ENCODE results near the gene SLC12A9.

DNA sequence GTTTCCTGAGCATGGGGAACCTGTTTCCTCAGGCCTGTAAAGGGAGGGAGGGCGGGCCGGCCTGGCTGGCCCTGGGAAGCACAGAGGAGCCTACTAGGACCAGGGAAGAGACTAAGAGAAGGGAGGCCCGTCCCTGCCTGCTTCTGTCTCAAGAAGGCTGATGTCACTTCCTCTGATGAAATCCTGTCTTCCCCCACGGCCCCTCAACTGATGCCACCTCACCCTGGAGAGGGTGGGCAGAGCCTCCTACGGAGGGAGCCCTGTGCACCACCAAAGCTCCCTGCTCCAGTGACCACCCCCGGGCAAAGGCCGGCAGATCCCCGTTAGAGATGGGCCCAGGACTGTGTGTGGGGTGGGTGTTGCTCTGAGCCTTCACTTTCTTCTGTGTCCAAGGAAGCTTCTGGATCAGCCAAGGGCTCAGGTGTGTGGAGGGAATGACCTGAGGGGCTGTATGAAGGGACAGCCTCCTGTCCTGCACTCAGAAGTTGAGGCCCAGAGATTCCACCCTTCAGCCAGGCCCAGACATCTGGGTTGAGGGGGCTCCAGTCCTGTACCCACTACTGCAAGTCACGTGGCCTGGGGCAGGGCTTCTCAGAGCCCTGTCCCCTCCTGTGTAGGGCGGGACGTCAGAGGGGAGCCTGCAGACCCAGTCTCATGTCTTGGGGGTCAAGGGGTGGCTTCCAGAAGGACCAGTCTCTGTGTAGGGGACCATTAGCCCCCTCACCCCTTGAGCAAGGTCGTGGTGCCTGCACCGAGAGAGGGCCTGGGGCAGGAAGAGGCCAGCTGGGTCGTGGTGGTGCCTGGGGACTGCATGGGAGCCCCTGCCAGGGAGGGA lies 815 bp upstream of the PILRA start:
- PRO-cap, result no peak
- RAMPAGE, long total RNA, 3 experiments, result no peak in any of the 3 experiments

DNA sequence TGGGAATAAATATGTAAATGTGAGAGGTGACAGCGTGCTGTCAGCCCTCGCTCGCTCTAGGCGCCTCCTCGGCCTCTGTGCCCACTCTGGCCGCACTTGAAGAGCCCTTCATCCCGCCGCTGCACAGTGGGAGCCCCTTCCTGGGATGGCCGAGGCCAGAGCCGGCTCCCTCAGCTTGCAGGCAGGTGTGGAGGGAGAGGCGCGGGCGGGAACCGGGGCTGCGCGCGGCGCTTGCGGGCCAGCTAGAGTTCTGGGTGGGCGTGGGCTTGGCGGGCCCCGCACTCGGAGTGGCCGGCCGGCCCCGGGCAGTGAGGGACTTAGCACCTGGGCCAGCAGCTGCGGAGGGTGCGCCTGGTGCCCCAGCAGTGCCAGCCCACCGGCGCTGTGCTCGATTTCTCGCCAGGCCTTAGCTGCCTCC lies 8.3 kb downstream of the PILRA start:
- PRO-cap, result no peak
- RAMPAGE, long total RNA, 3 experiments, result no peak in any of the 3 experiments

- PRO-cap, result no peak
- RAMPAGE, long total RNA, 3 experiments, result no peak in any of the 3 experiments
Measured at GRCh38 chr7:100433884-100434347, 2.4 kb downstream of the PPP1R35 start.

GRCh38 chr7:100449079-100449815 lies 12.9 kb upstream of the PPP1R35 start:
- PRO-cap, result no peak
- RAMPAGE, long total RNA, 3 experiments, result no peak in any of the 3 experiments

- PRO-cap, result no peak
- RAMPAGE, long total RNA, 3 experiments, result no peak in any of the 3 experiments
Measured at GRCh38 chr7:100475222-100476017, 3.6 kb downstream of the TSC22D4 start.

DNA sequence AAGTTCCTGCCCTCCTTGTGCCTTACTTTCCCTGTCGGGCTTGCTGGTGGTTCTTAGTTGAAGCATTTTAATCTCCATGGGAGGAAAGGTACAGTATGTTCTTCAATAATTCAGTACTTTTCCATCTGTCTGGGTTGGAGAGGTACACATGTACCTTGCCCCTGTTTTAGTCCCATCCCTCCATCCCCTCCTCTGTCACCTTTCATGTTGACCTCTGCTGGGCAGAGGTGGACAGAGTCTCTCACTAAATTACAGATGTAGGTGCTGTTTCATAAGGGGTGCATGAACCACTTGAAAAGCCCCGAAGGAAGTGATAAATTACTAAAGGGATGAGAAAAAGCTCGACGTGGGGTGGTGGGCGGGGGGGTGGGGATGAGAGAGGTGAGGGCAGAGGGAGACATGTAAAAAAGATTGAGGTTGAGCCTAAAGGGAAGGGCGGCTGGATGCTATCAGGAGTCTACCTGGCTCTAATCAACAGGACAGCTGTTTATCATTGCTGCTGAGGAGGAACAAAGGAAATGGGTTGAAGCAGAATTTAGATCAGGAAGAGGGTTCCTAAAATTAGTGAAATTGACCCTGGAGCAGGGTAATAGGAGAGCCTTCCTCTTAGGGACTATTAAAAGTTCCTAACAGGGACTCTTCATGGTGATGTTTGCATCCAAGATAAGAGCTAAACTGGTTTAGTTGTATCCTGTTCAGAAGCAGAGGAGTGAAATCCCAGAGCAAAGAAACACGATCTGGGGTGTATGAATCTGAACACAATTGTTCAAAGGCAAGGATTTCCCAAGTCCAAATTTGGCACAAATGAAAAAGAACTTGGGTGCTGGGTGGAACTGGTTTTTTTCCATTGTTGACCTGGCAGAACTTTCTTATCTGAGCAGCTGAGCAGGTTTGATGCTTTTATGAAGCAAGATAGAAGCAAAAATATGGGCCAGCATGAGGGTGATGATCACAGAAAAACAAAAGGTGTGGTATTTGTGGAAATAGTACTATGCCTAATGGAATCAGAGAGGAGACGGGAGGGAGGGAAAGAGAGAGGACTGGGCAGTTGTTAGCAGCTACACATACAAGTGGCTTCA lies 5.7 kb downstream of the AGFG2 start:
- PRO-cap, result no peak
- RAMPAGE, long total RNA, 3 experiments, result no peak in any of the 3 experiments

DNA sequence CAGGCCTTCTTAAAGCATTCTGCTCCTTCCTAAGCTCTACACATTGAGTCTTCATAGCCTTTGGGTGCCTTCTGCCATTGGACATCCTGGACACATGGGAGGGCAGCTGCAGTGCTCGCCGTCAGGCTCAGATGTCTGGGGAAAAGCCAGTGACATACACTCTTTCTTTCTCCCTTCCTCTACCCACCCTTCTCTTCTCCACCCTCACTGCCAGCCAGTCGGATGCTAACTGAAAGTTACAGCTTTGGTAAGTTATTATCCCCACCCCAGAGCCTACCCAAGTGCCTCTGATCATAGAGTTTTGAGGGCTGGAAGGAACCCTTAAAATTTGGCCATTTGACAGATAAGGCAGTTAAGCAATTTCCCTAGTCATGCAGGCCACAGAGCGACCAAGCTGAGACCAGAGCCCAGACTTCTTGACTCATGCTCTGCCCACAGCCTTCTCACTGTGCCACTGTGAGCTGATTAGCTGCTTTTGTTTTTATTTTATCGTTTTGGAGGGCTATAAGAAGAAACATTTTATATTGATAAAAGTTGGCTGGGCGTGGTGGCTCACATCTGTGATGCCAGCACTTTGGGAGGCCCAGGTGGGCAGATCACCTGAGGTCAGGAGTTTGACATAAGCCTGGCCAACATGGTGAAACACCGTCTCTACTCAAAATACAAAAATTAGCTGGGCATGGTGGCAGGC lies 17.2 kb downstream of the SAP25 start:
- PRO-cap, result no peak
- RAMPAGE, long total RNA, 3 experiments, result no peak in any of the 3 experiments

GRCh38 chr7:100581830-100582334 lies 4.0 kb downstream of the LRCH4 start:
- PRO-cap, result no peak
- RAMPAGE, long total RNA, 3 experiments, result no peak in any of the 3 experiments

GRCh38 chr7:100590231-100590736 lies 4.2 kb downstream of the FBXO24 start:
- PRO-cap, result no peak
- RAMPAGE, long total RNA, 3 experiments, result no peak in any of the 3 experiments

DNA sequence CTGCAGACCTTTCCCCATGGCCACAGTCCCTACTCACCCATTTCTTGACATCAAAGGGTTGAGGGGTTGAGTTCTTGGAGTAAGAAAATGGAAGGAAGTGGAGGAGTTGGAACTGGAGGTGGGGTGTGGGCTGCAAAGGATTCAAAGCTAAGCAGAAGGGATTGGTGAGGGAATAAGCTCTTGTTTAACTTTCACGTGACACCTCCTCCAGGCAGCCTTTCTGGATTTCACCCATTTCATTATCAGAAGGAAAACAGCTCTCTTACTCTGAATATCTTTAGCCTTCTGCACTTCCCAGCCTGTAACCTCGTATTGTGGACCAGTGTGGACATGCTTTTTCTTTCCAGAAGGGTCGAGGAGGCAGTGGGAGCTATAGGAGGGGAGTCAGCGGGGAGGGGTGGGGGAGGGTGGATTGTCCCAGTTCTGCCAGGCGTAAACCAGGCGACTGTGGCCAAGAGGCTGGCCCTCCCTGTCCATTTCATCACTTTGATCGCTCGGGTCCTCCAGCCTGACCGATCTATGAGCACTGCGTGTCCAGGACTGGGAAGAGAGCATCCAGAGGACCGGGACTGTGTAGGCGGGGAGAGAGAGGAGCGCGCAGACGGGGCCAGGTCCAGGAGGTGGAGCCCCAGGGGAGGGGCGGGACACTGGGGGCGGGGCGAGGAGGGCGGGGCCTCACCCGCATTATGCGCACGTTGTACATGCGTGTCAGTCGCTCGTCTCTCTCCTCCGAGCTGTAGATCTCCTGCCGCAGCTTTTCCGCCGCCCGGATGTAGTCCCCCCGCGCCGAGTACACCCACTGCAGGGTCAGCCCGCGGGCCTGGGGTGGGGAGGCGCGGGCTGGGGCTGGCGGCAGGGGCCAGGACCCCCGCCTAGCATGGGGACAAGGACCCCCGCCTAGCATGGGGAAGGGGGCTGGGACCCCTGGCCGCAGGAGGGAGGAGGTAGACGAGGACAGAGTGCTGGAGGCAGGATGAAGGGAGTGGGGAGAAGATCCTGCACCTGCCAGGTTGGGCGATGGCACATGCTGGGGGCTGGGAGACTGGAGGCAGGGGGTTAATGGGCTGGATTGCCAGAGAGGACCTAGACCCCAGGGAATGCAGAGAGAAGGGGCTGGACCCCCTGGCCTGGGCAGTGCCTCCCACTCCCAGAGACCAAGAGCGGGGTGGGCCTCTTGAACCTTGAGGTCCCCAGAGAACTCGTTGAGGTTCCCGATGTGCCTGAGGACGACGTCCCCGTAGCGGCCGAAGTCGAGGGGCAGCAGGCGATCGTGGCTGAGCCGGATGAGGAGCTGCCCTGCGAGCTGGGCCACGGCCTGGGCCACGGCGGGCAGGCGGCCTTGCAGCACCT lies 14.2 kb downstream of the MOSPD3 start:
- PRO-cap, result bidirectional peak, plus-strand start at position 711 of the sequence, minus-strand start at position 542 of the sequence
- RAMPAGE, long total RNA, 3 experiments, result no peak in any of the 3 experiments

GRCh38 chr7:100679242-100680009 lies 5.9 kb downstream of the GNB2 start:
- PRO-cap, result no peak
- RAMPAGE, long total RNA, 3 experiments, result no peak in any of the 3 experiments

GRCh38 chr7:100682087-100683247 lies 8.9 kb downstream of the GNB2 start:
- PRO-cap, result no peak
- RAMPAGE, long total RNA, 3 experiments, result no peak in any of the 3 experiments

DNA sequence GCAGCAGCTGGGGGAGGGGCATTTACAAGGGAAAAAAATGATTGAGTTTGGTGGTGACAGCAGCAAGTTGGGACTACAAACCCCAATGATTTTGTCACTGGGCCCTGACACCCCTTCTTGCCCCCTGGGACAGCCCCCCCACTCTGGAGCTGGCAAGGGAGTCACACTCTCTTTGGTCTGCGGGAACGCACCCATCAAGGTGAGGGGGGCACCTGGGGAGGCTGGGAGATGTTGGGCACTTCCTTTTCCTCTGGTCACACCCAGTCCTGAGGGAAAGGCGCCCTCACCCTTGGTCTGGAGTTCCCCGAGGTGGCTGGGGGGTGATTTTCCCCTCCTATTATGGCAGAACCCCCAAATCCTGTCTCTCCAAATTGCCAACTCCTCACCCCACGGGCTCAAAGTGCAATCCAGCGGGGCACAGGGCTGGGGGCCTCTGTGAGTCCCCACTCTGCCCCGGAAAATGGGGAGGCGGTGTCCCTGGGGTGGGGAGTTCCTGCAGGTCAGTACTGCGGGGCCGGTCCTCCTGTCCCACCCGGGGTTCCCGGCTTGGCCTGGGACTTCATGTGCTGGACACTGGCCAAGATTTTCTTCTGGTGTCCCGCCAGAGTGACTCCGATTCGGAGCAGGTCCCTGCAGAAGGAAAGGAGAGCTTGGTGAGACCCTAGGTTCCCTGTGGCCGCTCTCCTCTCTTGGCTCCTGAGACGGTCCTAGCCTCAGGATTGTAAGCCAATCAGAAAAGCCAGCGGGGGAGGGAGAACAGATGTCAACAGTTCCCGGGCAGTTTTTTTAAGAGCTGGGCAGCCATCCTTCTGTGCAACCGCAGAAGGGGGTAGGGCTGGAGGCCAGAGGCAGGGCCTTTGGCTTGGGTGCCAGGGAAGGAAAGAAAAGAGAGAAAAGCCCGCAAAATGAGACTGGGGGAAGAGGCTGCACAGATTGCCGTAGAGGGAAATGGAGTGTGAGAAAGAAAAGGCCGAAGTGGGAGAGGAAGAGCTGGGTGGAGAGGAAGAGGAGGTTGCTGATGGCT lies 24.1 kb downstream of the EPHB4 start:
- PRO-cap, result no peak
- RAMPAGE, long total RNA, 3 experiments, result no peak in any of the 3 experiments

DNA sequence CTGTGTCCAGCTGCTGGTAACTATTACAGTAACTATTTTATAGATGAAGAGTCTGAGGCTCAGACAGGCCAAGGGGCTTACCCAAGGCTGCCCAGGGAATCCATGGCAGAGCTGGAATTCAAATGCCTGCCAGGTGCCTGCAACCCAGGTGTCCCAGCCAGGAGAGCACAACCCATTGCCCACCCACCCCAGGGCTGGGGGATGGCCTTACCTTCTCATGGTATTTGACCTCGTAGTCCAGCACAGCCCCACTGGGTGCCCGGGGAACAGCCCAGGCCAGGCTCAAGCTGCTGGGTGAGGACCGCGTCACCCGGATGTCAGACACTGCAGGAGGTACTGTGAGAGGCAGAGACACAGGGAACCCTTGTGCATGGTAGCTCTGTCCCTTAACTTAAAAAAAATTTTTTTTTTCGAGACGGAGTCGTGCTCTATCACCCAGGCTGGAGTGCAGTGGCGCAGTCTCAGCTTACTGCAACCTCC lies 9.0 kb downstream of the EPHB4 start:
- PRO-cap, result no peak
- RAMPAGE, long total RNA, 3 experiments, result no peak in any of the 3 experiments

- PRO-cap, result unidirectional peak, plus-strand start at chr7:100825427
- RAMPAGE, long total RNA, 3 experiments, result no peak in any of the 3 experiments
Measured at GRCh38 chr7:100824883-100825610, 2.3 kb downstream of the EPHB4 start.

DNA sequence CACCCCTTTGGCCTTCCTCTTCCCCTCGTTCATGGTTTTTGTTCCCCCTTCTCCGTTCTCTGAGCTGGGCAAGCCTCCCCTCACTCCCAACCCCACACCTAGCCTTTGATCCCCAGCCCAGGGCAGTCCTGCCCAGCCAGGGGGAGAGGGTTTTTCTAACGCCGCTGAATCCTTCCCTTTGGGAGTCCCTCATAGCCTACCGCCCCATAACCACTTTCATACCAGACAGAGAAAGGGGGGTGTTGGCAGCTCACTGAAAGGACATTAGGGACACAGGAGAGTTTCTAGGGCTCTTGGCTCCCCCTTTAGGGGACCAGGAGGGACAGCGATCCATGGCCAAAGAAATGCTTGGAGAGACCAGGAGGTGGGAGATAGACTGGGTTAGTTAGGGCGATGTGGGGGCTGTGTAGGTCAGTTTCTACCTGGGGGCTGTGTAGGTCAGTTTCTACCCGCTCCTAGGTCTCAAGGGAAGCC lies 1.4 kb downstream of the EPHB4 start:
- PRO-cap, result no peak
- RAMPAGE, long total RNA, 3 experiments, result no peak in any of the 3 experiments

DNA sequence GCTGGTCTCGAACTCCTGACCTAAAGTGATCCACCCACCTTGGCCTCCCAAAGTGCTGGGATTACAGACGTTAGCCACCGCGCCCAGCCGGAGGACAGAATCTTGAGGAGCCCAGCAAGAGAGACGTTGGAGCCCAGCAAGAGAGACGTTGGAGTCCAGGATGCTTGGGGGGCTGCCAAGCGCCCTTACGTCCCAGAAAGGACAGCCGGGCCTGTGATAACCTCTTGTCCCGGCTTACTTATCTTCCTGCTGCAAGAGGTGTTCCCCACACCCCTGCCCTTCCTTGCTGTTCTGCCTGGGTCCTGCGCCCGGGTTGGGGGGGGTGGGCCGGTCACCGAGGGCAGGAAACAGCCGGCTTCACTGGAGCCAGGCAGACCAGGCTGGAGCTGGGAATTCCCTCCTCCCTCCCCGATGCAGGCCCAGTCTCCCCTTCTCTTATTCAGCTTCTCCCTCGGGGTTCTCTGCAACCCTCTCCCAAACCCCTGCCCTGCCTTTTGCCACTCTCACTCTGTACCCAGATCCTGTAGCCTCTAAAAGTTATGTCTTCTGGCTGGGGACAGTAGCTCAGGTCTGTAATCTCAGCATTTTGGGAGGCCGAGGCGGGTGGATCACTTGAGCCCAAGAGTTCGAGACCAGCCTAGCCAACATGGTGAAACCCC lies 2.0 kb upstream of the EPHB4 start:
- PRO-cap, result no peak
- RAMPAGE, long total RNA, 3 experiments, result no peak in any of the 3 experiments

GRCh38 chr7:100836860-100837040 lies 9.4 kb upstream of the EPHB4 start:
- PRO-cap, result no peak
- RAMPAGE, long total RNA, 3 experiments, result no peak in any of the 3 experiments

- PRO-cap, result no peak
- RAMPAGE, long total RNA, 3 experiments, result start-site peak on the plus strand in 1 of 3 experiments, at chr7:100852709-100852762 at its widest, 24 reads per replicate
Measured at GRCh38 chr7:100852001-100853193, at the start of gene SLC12A9. Gene SLC12A9, plus strand, starts transcription at chr7:100852713.

DNA sequence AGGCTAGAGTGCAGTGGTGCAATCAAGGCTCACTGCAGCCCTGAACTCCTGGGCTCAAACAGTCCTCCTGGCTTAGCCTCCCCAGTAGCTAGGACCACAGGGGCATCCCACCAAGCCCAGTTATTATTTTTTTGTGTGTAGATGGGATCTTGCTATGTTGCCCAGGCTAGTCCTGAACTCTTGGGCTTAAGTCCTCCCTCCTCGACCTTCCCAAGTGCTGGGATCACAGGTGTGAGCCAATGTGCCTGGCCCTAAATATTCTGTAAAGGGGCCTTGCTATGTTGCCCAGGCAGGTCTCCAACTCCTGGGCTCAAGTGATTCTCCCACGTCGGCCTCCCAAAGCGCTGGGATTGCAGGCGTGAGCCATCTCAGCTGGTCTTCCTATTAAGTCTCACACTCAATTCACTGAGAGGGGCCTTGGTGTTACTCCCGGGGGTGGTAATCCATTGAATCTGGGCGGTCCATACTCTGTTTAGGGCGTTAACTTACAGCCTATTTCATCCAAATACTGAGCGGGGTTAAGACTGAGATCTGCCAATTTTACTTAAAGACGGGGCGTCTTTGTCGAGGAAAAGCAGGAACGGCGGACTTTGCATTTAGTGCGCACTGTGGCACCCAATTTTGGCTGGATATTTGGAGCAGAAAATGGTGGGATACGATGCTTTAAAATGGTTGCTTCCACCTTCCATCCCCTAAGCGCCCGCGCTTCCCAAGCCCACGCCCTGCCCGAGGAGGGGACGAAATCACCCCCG lies 670 bp upstream of the SRRT start:
- PRO-cap, result no peak
- RAMPAGE, long total RNA, 3 experiments, result no peak in any of the 3 experiments

Measured in gastrocnemius medialis (tissue), 3 donors.